Foreskin keratinocyte (primary cell): ENCODE data around the genes GIMAP6, GIMAP5, ASIC3, AGAP3, GBX1 and IQCA1L.

DNA sequence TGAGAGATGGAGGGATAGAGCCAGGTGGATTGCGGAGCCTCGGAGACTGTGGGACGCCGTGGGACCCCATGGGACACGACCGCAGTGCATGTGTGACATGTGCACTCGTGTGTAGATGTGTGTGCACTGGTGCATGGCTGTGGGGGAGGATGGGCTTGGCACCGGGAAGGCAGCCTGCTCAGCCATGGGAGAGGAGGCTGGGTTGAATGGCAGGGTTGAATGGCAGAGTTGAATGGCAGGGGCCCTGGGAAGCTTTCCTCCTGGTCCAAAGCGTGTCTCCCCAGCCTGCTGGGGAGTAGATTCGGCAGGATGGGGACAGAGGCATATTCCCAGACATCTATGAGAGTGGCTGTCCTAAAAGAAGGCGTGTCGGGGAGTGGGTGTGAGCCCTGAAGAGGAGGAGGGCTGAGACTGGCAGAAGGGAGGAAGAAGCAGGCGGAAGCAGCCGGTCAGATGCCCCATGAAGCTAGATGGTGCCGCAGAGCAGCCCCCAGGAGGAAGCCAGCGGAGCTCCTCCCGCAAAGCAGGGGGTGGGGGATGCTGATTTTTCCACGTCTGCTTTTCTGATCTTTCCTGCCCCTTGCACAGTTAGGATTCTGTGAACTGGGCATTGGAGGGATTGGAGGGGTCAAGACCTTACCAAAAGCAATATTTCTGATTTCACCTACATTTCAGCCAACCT lies 888 bp downstream of the GIMAP8 start:
- RAMPAGE, total RNA = no peak

DNA sequence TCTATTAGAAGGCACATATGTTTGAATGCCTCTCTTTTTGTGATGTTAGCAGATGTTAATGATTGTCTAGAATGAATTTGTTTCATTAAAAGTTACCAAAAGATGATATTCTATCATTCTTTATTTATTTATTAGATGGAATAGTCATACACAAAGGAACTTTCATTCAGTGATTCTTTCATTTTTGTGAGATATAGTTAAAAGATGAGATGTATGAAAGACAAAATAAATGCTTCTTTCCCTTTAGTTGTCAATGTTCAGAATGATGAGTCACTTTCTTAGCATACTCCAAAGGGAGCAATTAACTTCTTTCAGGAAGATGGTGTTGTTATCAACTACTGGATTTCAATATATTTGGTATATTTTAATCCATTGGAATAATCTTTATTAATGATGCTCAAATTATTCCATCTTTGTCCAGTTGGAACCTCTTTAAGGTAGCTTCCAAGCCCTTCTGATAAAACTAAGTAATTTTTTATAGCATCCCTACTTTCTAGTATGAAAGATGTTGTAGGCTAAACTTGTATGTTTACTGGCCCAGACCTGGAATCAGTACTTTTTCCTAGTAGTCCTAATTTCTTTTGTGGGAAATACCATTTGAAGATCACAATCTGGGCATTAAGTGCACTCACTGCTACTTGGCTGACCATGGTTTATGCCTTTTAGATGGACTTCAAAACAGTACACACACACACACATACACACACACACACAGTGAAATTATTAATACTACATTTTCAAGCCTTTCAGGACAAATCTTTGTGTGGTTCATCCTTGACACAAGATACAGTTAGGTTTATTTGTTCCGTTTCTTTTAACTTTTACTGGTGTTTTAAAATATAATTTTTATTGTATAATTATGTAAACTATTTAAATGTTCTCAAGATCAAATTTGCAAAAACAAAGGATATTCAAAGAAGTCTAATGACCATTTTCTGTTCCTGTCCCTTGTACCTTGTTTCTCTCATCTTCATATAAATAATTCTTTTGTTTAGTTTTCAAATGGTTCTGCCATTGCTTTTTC lies 2.5 kb downstream of the GIMAP7 start:
- RAMPAGE, total RNA = no peak

DNA sequence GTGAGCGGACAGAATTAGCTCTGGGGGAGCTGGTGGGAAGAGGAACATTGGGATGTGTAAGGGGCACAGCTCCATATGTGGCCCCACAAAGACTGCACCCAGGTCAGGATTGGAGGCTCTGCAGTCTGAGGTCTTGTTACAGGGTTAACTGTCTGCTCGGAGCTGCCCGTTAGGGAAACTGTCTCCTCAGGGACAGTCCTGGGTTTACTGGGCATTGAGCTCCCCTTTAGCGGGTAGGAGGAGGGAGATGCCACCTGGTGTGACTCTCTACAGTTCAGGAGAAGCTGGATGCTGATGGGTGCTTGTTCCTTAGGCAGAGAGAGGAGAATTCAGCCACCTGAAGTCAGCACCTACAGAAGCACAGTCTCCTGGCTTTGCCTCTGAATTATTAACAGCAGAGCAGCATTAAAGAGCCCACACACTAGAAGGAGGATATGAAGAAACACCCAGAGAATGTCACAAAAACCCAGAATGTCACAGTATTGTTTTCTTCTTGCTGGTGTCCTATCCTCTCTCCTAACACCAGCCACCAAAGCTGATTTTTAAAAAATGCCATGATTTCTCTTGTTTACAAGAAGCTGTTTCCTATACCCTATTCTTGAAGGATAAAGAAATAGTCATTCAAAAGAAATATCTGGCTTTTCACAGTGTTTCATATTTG lies 672 bp downstream of the GIMAP4 start:
- RAMPAGE, total RNA = no peak

DNA sequence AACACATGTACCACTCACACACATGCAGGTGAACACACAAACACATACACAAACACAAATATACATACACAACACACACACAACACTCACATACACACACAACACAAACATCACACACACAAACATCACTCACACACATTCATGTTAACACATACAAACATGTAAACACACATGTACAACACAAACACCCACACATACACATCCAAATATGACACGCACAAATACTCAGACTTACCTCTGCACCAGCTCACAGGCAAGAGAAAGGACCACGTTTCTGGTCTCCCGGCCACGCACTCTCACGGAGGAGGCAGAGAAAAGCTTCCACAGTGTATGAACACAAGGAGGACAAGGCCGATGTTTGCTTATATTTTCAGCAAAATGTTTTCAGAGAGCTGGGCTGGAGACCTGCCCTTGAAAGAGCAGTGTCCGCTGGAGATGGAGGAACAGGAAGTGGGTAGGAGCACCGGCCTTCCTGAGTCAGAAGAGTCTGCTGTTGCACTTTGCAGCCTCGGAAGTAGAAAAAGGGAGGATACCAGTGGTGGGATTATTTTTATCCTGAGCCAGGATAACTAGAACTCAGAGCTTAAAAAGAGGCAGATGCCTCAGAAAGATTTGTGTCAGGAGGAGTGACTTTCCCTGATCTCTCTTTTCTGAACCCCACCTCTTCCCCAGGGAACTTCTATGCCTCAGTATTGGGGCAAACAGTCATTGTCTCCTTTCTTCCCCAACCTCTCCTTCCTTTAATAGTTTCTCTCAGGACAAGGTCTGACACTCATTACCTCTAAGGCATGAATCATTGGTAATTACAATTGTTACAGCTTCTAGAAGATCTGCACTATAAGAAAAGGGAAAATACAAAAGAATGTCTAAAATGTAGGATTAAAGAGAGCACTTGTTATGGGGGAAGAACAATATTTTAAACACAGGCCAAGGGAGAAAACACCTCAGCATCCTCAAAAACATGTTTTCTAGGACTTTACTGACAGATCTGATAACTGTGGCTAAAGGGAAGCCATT lies at the start of gene GIMAP6:
Gene GIMAP6, minus strand, starts transcription at position 452 of the 1,017 bp plus-strand sequence.
- RAMPAGE, total RNA = no peak

- RAMPAGE, total RNA = no peak
Observed at GRCh38 chr7:150737001-150738196, at the start of gene GIMAP5. TSS of gene GIMAP5 (plus strand) at chr7:150737418.

GRCh38 chr7:150739356-150739753 lies 2.1 kb downstream of the GIMAP5 start:
- RAMPAGE, total RNA = no peak

- RAMPAGE, total RNA = no peak
Observed at GRCh38 chr7:150745086-150745981, 8.1 kb downstream of the GIMAP5 start.

DNA sequence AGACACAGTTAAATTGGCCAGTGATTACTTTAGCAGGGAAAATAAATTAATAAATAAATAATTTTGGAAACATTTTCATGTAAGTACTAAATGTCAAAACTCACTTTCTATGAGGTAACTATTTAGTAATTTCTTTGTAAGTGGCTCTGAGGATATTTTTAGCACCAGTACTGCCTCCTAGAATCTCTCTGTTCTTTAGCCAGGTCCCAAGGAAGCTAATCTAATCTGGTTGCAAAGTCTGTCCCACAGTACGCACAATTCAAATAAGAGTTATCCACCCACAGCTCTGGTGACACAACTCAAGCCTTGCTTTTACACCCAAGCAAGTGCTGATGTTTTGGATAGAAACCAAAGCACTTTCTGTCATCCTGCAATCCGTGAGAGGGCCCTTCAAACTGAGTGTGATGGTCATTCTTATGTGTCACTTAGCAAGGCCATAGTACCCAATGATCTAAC lies 14.4 kb downstream of the GIMAP5 start:
- RAMPAGE, total RNA = no peak

DNA sequence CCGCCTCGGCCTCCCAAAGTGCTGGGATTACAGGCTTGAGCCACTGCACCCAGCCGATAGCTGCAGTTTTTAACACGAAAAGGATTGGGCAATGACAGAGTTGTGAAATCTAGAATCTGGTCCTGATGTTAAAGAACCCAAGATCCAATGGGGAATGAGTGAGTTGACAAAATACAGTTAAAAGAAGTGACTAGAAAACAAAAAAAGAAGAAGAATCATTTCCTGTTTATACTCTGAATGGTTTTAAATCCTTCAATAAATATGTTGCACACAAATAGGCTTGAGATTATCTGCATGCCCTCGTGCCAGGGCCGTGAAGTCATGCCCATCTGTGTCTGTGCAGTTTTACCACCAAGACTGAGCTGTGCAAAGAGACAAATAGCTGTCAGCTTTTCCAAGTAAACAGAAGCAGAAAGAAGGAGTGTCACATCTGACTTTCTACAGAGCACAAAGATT lies 14.5 kb downstream of the TMEM176B start:
- RAMPAGE, total RNA = no peak

- RAMPAGE, total RNA = no peak
Observed at GRCh38 chr7:150962739-150963280, 15.3 kb downstream of the KCNH2 start.

DNA sequence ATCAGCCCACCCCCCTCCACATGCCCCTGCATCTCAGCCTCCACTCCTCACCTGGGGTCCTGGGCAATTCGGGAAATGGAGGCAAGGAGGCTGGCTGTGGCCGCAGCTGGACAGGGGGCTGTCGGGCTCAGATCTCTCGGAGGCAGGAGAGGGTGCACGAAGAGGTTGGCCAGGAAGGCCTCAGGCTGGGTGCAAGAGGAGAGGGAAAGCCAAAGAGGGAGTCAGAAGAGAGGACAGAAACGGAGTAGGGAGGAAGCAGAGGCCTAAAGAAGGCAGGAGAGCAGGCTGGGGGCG lies 7.7 kb downstream of the ATG9B start:
- RAMPAGE, total RNA = no peak

DNA sequence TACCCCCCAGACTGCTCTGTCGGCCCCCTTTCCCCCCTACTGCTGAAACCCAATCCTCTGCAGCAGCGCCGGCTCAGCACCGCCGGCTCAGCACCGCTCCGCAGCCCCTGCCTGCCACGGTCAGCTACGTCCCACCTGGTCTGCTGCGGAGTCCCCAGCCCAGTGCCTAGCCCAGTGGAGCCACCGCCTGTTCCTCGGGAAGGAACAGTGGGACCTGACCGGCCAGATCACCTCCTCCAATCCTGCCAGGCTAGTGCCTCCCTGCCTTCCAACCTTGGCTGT lies at the start of gene ASIC3:
Gene ASIC3, plus strand, starts transcription at position 56 of the 282 bp plus-strand sequence.
- RAMPAGE, total RNA = no peak

DNA sequence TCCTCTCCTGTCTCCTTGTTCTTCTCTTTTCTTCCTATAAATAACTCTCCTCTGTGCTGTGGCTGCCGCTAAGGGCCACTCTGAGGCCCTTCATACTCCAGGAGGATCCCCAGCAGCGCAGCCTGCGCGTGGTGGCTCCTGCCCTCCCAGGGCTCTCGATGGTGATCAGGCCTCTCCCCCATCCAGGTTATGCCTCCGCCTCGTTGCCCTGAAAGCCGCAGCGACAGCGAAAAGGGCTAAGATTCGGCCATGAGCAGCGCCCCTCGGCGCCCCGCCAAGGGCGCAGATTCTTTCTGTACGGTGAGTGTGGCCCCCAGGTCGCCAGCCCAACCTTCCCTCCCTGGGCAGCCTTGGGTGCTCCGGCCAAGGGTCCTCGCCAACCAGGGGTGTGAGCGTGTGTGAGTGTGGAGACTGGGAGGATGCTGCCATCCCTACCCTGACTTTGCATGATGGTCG lies 2.4 kb downstream of the SLC4A2 start:
- RAMPAGE, total RNA = no peak

- RAMPAGE, total RNA = no peak
Observed at GRCh38 chr7:151077025-151077736, 3.4 kb downstream of the FASTK start.

DNA sequence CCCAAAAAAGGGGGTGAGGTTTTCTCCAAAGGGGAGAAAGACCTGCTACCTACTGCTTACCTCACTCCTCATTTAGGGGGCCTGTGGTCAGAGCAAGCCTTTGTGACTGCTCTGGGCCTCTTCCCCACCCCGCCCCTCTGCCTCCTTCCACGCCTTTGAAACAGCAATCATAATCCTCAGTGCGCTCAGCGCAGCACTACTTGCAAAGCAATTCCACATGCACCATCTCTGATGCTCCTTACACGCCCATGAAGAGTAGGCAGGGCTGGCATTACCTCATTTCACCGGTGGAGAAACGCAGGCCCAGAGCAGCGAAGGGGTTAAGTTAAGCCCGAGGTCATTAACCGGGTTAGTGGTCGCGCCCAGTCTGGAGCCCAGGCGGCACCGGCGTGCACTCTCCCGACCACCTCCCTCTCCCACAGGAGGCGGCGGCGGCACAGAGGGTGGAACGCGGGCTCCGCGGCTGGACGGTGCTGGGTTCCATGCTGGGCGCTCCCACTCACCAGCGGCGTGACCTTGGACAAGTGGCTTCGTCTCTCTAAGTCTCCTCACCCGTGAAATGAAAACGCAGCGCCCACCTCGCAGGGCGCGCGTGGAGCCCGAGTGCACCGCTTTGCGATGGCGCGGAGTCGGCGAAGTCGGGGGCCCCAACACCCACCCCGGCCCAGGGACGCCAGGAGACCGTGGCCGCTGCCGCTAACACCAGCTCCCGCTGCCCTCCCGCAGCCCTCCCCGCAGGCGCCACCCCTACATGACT lies 497 bp downstream of the FASTK start:
- RAMPAGE, total RNA = no peak

GRCh38 chr7:151085361-151085769 lies 910 bp upstream of the AGAP3 start:
- RAMPAGE, total RNA = no peak

DNA sequence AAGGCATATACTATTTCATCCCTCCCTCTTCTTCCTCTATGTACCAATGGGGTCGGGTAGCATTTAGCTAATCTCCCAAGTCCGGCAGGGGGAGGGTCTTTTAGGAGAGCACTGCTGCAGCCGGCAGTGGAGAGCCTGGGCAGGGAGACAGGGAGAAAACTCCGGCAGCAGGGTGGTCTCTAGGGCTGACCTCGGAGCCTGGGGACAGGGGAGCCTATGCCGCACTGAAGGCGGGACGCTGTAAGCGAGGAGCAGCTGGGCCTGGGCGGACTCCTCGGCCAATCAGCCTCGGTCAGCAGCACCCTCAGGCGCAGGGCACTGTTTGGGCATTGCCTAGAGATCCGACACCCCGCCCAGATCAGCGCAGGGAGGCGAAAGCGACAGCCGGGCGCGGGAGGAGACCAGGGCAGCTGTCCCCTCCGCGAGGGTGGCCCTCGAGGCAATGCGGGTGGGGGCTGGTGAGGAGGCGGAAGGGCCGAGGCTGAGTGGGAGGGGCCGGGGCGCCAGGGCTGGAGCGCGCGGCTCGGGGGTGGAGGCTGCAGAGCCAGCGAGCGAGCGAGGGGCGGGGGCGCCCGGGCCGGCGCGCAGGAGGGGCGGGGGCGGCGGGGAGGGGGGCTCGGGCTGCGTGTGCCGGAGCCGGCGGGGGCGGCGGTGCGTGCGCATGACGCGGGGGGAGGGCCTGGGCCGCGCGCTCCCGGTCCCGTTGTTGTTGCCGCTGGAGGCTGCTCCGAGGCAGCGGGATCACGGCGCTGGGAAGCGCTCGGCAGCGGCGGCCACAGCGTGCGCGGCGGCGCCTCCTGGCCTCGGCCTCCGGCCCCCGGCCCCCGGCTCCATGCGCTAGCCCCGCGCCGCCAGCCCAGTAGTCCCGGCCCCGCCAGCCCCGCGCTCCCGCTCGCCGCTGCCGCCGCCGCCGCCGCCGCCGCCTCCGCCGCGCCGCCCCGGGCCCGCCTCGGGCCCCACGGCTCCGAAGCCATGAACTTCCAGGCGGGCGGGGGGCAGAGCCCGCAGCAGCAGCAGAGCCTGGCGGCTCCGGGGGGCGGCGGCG lies at the start of gene AGAP3:
Gene AGAP3, plus strand, starts transcription at position 706 of the 1,045 bp plus-strand sequence.
- RAMPAGE, total RNA = no peak

DNA sequence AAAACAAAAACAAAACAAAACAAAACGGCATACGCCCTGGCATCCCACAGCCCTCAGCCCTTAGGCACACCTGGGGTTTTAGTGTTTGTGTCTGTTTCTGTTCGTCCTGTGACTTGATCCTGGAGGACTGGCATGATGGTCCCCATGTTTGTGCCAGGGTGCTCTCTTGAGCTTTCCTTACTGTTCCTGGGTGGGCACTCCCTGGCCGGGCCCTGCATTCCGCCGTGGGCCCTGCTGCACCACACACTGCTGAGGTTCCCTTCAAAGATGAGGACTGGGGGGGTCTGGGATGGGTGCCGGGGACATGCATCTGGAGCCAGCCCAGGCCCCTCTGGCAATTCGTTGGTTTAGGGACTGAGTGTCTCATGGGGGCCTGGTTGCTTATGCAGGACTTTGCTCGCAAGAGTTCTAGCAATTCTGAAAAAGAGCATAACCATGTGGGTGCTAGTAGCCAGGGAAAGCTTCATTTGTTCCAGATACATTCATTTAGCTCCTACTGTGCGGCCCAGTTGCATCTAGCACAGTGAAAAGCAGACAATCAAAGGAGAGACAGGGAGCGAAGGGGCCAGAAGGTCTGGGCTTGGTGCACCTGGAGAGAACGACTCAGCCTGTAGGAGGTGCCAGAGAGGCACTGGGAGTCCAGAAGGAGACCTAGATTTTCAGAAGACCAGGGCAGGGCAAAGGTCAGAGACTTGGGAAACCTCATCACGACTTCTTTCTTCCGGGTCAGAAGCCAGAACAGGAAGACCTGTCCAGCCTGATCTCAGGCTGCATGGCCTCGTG lies 4.9 kb downstream of the AGAP3 start:
- RAMPAGE, total RNA = no peak

- RAMPAGE, total RNA = no peak
Observed at GRCh38 chr7:151167461-151168372, at the start of gene GBX1. TSS of gene GBX1 (minus strand) at chr7:151167694.

DNA sequence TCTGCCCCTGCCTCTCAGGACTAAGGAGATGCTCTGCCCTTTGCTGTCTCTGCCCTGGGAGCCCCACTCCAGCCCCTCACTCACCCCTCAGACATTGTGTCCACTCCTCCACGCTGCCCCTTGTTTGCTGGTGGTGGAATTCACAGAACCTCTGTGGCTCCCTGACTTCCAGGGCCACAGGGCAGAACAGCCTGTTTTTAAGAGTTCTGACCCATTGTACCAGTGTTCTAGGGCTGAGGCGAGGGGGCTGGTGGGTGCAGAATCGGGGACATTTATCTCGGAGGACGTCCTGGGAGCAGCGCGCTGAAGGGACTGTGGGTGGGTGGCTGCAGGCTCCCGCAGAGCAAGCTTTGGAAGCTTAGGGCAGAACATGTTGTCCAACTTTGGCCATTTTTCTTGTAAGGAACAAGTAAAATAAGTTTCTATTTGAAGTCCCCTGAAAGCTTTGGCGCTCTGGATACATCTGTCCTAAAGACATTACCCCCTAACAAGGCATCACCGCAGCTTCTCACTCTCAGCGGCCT lies at the start of gene IQCA1L:
Gene IQCA1L, minus strand, starts transcription at position 137 of the 524 bp plus-strand sequence.
- RAMPAGE, total RNA = no peak